Measurements from ENCODE around the gene ARHGAP22.

GRCh38 chr10:47762600-47762996 is 794 bp downstream of the SYT15B start:
- PRO-cap: no peak

DNA sequence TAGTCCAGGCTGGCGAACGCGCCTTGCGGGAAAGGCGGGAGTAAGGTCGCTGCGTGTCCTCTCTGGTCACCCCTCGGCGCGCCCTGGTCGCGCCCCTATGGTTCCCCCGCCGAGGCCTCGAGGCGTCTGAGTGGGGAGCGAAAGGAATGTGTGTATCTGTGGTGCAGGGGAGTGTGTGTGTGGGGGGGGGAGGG is 115 bp upstream of the SYT15B start:
- PRO-cap: no peak

DNA sequence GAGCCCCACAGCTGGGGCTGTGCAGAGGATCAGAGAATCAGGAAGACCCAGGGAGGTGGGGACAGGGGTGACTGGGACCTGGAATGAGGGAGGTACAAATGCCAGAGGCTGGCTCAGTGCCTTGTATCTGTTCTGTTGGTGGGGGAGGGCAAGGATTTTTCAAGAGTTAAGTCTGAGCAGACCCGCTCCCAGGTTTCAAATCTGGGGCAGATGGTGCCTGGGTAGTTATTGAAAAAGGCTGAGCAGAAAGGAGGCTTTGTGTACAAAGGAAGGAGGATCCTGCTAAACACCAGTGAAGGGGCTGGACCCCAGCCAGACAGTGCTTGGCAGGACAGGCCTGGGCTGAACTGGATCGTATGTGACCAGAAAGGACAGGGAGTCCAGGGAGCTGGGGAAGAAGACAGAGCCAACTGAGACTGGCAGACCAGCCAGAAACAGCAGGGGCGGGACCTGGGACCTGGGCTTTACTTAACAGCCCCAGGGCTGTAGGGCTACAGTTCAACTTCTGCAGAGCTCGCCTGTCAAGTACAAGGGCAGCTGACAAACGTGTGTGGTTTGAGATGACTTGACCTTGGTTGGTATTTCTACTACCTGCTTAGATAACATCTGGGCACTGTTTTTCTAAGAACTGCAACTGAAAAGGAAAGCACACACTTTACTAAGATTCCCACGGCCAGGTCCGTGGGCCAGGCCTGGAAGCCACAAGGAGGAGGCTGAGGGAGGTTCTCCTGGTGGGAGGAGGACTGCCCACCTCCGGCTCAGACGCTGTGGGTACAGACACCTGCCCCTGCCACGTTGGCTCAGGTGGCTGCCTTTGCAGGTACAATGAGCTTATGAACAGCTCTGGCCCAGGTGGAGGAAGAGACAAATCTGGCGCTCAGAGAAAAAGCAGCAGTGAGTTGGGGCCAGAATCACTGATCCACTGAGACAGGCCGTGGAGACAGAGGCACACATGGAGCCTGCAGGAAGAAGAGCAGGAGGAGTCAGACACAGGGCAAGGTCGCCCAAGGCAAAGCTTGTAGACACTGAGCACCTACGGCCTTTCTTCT is 13.4 kb upstream of the FRMPD2 start:
- PRO-cap: no peak

- PRO-cap: no peak
Measured at GRCh38 chr10:48336681-48337238, 30.3 kb downstream of the MAPK8 start.

DNA sequence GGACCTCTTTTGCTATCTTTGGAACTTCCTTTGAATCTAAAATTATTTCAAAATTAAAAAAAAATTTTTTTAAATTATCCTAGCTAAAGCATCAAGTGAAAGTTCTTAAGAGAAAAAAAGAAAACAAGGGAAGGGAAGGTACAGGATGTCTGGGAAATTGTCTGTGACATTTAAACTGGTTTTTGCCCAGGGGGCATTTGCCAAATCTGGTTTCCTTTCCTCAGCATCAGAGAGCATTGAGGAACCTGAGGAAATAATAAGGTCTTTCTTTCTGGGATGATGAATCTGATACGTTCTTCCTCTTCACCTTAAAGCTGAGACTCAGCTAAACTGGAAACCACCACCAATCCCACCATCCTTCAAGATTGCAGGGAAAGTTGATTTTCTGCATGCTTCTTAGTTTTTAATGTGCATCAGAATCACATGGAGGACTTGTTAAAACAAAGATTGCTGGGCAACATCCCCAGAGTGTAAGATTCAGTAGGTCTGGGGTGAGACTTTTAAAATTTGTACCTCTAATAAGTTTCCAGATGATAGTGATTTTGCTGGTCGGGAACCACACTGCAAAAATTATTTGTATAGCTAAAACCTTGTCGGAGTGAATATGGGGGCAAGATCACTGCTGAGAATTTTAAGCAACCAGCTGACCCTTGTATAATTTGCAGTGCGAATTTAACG is 47.8 kb downstream of the MAPK8 start:
- PRO-cap: no peak

DNA sequence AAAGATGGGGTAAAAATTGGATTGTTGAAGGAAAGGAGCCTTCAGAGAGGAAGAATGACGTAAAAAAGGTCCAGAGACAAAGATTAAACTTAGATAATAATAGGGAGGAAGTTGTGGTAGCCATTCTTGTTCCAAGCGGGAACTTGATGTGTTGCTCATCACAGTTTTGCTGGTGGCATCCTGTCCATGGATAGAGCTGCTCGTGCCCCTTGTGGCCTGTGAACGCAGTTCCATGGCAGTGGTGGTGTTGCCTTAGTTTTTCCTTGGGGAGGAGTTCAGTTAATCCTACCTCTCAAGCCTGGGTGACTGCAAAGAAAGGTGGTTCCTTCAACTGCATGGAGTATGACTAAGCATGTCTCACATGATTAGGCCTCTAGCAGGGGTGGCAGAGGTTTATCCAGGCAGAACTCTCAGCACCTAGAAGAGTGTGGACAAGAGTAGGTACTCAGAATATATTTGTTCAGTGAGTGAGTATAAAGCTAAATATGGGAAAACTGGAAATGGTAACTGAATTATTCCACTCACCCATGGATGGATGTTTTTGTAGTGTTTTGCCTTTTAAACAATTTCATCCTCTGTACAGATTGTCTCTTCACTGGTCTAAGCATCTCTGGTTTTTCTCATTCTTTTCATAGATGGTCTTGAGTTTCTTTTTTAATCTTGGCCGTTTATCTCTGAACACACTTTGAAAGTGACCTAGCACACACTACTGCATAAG is 99.8 kb downstream of the MAPK8 start:
- PRO-cap: no peak

GRCh38 chr10:48466179-48466948 is 138.5 kb downstream of the ARHGAP22 start:
- PRO-cap: no peak

DNA sequence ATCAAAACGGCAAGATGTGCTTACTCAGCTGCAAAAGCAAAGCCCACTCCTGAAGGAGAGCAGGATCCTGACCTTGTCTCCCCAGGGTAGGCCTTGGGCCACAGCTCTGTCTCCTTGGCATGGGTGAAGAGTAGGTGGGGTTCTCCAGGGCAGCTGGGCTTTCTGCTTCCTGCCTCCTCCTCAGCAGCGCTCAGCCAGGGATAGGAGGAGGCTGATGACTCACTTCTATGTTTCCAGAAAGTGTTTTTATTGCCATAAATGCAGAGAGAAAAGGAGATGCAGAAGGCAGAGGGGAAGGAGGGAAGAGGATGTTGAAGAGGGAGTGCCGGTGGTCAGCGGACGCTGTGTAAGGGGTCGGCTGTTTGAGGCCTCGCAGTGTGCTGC is 107.7 kb downstream of the ARHGAP22 start:
- PRO-cap: no peak

- PRO-cap: no peak
Measured at GRCh38 chr10:48577037-48577455, 27.8 kb downstream of the ARHGAP22 start.

GRCh38 chr10:48604512-48605685 is at the start of gene ARHGAP22:
TSS of gene ARHGAP22 (minus strand) at chr10:48605073.
- PRO-cap: no peak

DNA sequence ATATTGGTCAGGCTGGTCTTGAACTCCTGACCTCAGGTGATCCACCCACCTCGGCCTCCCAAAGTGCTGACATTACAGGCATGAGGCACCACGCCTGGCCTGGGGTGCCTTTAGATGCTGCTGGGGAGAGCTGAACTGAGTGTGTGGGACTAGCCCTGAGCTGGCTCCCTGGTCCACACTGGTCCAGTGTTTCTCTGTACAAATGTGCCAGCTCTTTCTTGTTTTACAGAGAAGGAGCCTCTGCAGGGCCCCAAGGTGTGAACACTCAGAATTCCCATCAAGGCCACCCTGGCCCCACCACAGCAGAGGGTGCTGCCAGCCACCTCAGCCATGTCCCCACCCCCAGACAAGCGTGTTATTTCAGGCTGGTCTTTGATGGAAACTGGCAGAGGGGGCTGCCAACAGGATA is 68.4 kb upstream of the LRRC18 start:
- PRO-cap: no peak

DNA sequence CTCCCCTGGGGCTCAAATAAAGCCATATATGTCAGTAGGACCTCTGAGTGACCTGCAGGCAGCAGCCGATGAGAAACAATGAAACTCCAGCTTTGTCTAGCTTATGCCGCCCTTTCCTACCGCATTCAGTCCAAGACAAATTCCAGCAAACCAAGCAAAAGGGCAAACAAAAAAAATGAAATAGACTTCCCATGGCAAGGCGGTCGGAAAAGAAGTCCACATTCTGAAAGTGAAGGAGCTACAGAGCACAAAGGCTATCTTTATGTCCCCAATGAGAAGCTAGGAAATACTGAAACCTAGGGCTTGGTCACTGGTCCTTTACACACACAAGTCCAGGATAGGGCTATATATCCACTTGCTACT is 20.4 kb downstream of the VSTM4 start:
- PRO-cap: no peak

- PRO-cap: no peak
Measured at GRCh38 chr10:49362757-49363062, 33.2 kb downstream of the DRGX start.

DNA sequence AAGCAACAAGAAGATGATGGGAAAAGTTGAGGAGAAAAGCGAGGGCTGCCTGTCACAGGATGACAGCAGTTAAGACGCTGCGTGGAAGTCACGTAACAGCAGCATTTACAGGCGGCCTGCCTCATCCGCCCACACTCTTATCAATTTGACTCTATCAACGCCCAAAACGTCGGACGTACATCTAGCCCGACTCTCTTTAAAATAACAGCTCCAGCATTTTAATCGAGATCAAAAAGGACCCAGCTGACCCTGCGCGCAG is 561 bp downstream of the ERCC6 start:
- PRO-cap: no peak

DNA sequence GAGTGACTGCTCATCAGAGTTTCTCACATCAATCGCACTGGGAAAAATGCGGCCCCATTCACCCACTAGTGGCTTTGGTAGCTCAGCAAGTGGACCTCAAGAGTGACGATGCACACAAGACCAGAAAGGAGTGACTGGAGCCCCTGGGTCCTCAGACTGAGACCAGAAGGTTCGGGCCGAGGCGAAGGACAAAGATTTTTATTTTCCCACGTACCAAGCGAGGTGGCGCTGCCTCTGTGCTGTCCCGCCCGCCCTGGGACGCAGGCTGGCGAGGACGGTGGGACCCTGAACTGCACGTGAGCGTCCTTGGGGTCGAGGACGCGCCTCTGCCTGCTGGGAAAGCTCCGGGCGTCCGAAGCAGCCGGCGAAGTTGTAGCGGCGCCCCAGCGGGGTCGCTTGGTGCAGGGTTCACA is 526 bp downstream of the PARG start:
- PRO-cap: no peak

- PRO-cap: no peak
Measured at GRCh38 chr10:50248187-50248615, 3.1 kb downstream of the ASAH2 start.

DNA sequence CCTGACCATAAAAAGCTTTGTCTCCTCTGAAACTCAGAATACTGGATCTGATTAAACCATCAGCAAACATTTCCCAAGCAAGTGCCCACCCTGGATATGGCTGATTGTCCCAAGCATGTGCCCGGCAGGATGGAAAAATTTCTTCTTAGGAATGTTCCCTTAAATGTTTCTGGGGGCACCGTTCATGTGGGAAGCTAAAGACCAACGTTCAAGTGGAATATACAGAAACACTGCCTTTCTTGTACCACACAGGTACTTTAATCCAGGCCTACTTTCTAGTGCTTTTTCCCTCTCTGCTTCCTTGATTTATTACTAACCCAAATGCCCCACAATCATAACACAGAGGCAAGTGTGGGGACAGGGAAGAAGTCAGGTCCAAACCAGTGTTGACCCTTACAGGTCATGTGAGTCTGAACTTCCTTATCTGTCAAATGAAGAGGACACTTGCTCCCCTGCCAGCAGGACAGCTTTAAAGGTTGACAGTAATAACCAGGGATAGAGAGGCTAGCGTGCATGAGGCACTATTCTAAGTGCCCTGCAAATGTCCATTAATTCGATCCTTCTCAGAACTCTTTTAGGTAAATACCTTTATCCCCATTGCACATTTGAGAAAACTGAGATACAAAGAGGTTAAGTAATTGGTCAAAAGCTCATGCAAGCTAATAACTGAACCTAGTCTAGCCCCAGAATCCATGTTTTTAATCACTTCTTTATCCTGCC is 41.1 kb downstream of the SGMS1 start:
- PRO-cap: no peak

- PRO-cap: no peak
Measured at GRCh38 chr10:50992235-50992655, 82.0 kb upstream of the PRKG1 start.

- PRO-cap: no peak
Measured at GRCh38 chr10:51194384-51194890, 120.2 kb downstream of the PRKG1 start.

DNA sequence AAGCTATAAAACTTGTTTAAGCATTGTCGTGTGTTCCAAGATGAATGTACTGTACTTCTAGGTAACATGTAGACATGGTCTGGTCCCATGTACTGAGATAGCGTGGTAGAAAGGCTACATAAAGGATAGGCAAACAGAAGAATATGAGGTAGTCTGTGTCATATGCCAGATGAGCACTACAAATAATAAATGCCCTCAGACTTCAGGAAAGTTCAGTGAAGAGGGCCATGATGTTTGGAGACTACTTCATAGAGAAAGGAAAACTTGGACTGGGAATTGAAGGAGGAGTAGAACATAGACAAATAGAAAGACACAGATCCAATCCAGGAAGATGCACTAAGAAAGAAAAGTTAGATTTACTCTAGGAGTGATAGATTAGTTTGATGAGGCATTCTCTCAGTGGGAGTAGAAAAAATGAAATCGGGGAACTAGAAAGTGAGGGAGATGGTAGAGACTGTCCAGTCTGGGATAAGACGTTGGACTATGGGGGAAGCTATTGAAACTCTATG is 182.1 kb downstream of the PRKG1 start:
- PRO-cap: no peak

Data from mesothelial cell of epicardium (in vitro differentiated cells).